Mesenchymal stem cell of Wharton's jelly (primary cell): ENCODE measurements around the genes WEE2, PRSS58, TRPV5, TAS2R39 and TMEM139.

GRCh38 chr7:141554870-141555650, 3.9 kb downstream of the AGK start:
- CAGE, long polyA plus RNA: no peak

- CAGE, long polyA plus RNA: no peak
Measured at GRCh38 chr7:141573503-141574019, 22.4 kb downstream of the AGK start.

DNA sequence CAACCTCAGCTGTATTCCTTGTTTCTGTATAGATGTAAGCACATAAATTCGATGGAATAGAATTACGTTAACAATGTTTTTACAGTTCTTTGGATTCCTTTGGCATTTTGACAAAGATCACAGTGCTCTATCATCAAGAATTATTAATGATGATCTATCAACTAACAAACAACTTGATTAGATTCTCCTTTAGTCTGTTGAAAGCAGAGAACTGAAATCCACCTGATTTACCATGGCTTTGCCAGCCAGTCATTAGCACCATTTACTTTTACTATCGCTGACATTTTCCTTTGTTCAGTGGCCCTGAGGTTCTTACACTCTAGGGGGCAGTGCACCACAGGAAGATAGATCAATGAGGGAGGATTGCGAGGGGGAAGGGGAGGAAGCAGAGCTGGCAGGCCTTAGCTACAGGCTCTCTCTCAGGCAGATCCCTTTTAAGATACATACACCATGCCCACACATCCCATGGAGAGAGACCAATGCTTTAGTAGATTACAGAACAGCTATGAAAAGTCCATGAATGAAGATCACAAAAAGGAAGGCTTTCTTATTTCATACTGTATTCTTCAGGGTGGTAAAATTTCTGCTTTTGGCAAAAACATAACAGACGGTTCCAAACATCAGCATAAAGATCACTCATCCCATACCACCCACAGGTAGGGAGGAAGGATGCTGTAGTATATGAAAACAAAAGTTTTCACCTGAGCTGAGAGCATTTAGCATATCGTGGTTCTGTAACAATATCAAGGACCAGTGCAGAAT, 47.5 kb downstream of the DENND11 start:
- CAGE, long polyA plus RNA: no peak

DNA sequence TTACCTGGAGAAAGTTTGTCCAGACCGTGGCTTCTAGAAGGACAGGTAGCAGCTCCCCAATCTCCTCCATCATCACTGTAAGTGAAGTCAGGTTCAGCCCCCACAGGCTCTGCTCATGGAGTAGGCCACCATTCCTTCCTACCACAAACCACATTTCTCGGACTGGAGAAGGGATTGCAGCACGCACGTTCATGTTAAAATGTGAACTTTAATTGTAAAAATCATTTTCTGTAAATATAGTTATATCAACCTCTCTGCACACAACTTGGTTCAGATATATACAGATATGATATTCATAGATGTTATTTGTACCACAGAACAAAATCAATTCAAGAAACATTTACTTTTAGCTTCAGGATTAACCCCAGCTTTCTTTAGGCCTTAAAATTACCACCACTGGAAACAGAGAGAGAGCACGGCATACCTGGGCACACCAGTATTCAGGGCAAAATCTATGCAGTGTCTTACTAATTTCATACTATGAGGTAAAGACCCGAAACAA, 45.4 kb downstream of the DENND11 start:
- CAGE, long polyA plus RNA: no peak

GRCh38 chr7:141673912-141674753, 27.8 kb downstream of the DENND11 start:
- CAGE, long polyA plus RNA: no peak

- CAGE, long polyA plus RNA: no peak
Measured at GRCh38 chr7:141674754-141675026, 27.3 kb downstream of the DENND11 start.

DNA sequence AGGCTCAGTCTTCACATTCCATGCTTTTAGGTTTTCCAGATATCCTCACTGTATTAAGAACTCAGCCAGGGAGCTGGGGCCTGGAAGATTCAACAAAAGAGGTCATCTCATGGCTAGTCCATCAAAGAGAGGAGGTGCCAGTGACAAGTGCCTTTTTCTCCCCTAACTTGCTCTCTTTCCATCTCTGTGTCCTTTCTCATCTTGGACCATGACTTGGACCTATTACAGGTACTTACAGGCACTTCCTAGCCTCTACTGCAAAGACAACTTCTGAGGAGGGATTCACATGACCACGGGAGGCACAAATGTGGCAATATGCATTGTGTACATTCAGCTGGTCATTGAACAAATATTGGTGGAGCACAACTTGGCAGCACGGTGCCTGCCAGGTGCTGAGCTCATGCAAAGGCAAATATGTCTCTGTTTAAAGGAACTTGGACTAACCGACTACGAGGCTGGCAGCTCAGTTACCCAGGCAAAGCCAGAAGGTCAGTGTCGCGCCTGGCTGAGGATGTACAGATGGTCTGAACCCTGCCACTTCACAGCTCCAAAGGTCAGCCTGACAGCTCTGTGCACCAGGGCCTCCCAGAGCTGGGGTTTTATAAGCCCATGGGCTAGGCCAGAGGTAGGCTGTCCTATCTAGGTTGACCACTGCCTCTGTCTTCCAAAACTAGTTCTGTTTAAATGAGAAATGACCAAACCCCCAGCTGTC, 6.2 kb downstream of the DENND11 start:
- CAGE, long polyA plus RNA: no peak

- CAGE, long polyA plus RNA: no peak
Measured at GRCh38 chr7:141707903-141708421, at the start of gene WEE2. TSS of gene WEE2 (plus strand) at chr7:141708353.

GRCh38 chr7:142257790-142258445, at the start of gene PRSS58:
TSS of gene PRSS58 (minus strand) at chr7:142258058.
- CAGE, long polyA plus RNA: no peak

- CAGE, long polyA plus RNA: no peak
Measured at GRCh38 chr7:142384228-142385218, 126.7 kb upstream of the PRSS58 start.

DNA sequence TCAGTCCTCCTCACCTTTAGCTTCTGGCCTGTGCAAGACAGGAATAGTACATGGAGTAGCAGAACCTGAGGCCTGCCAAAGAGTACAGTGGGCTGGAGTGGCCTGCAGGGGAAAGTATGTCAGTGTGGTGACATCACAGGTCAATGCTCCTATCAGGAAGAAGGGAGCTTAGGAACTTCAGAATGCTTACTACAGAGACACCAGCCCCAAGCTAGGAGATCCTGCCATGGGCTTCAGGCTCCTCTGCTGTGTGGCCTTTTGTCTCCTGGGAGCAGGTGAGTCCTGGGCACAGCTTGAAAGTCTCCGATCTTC, 133.8 kb upstream of the PRSS58 start:
- CAGE, long polyA plus RNA: no peak

DNA sequence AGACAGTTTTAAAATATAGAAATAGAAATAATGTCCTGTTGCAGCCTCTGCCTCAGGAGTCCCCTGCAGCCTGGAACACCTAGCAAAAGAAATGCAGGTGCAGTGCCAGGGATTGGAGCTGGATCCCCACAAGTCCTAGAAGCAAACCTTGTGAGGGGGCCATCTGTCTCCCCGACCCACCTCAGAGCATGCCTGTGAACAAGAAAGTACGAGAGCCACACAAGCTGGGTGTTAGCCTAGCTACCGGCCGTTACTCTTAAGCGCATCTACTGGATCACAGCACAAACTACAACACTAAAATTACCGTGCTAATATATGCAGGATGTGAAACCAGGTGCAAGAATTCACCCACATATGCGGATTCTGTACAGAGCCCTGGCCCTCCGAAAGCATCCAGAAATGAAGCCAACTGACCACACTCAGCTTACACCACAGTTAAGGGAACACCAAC, 16.1 kb upstream of the PRSS1 start:
- CAGE, long polyA plus RNA: no peak

DNA sequence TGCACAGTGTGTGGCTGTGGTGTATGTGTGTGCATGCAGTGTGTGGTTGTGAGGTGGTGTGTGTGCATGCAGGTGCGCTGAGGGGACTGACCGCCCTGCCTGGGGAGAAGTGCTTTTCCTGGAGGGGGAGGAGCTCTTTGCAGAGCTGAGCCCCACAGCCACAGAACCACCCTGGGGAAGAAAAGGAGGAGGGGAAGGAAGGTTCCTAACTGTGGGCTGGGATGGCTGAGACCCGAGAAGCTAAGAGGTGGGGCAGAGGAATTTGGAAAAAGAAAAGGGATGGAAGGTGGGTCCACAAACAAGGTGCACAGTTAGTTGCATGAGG, at the start of gene TRPV5:
Gene TRPV5, minus strand, starts transcription at position 88 of the 325 bp plus-strand sequence.
- CAGE, long polyA plus RNA: no peak

DNA sequence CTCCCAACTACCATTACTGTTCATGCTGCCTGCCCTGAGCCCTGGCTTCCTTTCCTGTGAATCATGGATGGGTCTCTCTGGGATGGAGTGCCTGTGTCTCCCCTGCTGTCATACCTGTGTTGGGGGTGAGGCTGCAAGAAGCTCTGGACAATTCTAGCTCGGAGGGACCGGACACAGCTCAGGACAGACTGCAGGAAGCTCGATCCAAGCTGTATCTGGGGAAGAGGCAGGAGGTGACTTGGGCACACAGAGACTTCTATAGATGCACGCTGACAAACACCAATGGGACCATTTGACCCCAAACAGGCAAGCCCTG, 4.3 kb downstream of the LLCFC1 start:
- CAGE, long polyA plus RNA: no peak

DNA sequence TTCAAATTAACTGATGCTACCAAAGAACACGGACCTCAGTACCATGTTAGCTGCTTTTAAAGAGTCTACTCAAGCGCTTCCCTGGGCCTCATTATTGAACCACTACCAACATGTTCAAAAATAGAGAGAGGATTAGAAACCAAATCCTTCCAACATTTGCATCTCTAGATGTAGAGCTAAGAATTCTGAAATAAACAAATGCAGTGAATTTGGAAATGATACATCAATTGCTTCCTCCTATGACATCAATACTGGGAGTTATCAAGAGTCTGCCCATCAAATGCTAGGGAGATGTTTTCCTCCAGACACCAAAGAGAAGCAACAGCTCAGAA, at the start of gene TAS2R39:
Gene TAS2R39, plus strand, starts transcription at position 281 of the 332 bp plus-strand sequence.
- CAGE, long polyA plus RNA: no peak

- CAGE, long polyA plus RNA: no peak
Measured at GRCh38 chr7:143264514-143264924, 1.3 kb downstream of the GSTK1 start.

- CAGE, long polyA plus RNA: no peak
Measured at GRCh38 chr7:143284428-143285295, at the start of gene TMEM139. TSS of gene TMEM139 (plus strand) at chr7:143284958.

DNA sequence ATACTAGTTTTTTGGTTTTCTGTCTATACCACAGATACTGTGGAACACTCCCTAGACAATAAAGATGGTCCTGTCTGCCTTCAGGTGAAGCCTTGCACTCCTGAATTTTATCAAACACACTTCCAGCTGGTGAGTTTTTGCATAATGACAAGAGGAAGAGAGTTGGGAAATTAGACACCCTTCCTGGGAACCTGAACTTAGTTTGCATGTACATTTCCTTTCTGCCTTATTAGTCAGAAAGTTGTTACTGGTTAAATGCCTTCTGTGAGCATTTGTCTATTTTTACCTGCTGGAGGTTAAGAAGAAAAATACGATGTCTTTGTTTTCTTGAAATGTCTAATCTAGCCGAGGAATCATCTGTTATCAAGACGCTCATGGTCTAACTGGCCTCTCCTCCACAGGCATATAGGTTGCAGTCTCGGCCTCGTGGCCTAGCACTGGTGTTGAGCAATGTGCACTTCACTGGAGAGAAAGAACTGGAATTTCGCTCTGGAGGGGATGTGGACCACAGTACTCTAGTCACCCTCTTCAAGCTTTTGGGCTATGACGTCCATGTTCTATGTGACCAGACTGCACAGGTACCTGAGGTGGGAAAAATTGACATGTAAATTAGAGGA, 6.2 kb downstream of the CASP2 start:
- CAGE, long polyA plus RNA: no peak

- CAGE, long polyA plus RNA: no peak
Measured at GRCh38 chr7:143318640-143319140, 2.8 kb downstream of the CLCN1 start.

- CAGE, long polyA plus RNA: no peak
Measured at GRCh38 chr7:143376215-143376925, 4.8 kb upstream of the ZYX start.